ENCODE results near the gene IFI6.

GRCh38 chr1:26770631-26771399 is 16.9 kb upstream of the PIGV start:
- RRBS, result no CpG with 5 or more reads among the region's 14 CpGs

GRCh38 chr1:26833214-26834268 is 7.1 kb downstream of the ZDHHC18 start:
- RRBS, result 88% methylated on average over 5 of the region's 23 CpGs

DNA sequence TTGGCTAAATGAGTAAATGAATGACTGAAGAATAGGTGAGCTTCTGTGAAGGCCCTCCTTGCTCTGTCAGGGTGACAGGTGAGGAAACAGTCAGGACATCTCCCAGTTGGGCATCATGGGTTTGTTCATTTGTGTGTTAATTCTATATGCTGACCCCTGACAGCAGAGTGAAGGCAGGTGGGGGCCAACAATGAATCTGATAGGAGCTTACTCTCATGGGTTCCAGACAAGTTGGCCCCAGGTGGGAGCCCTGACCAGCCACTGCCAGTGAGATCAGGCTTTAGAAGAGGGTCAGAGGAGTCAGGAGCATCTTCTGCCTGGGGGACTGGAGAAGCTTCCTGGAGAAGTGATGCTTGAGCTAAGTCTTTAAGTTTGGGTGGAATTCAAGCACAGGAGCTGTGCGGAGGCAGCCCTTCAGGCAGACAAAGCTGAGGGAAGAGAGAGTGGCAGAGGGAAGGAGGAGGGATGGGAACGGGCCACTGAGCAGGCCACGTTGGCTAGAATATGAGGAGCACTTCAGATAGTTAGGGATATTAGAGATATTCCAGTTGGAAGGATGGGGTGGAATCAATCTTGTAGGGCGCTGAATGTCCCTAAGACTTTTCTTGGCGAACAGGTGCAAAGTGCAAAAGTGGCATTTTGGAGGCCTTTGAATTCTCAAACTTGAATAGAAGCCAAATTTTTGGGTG is 8.3 kb downstream of the ZDHHC18 start:
- RRBS, result no CpG with 5 or more reads among the region's 5 CpGs

GRCh38 chr1:26922948-26923260 is 1.4 kb downstream of the NUDC start:
- RRBS, result no CpG with 5 or more reads among the region's 1 CpG

GRCh38 chr1:26951304-26952383 is 8.6 kb downstream of the KDF1 start:
- RRBS, result 71% methylated on average over 3 of the region's 46 CpGs

DNA sequence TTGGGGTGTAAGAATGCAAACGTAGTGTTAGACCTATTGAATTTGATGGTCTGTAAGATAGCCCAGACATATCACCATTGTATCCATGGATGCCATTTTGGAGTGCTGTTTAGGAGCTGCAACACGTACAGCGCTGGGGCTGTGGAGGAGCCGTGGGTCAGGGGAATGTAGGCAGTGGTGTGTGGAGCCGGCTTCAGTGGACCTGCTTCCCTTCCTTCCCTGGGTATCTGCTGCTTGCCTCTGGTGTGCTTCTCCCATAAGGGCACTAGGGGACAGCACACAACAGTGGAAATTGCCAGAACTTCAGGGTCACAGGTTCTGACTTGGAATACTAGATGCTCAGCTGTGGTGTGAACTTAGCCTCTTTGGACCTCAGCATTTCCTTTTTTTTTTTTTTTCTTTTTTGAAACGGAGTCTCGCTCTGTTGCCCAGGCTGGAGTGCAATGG is 6.6 kb upstream of the KDF1 start:
- RRBS, result no CpG with 5 or more reads among the region's 7 CpGs

GRCh38 chr1:26994029-26994668 is 657 bp downstream of the TRNP1 start:
- RRBS, result 2% methylated on average over 35 of the region's 90 CpGs

GRCh38 chr1:26995939-26996802 is 2.7 kb downstream of the TRNP1 start:
- RRBS, result no CpG with 5 or more reads among the region's 5 CpGs

- RRBS, result no CpG with 5 or more reads among the region's 10 CpGs
Measured at GRCh38 chr1:27008123-27008743, 4.4 kb downstream of the TENT5B start.

DNA sequence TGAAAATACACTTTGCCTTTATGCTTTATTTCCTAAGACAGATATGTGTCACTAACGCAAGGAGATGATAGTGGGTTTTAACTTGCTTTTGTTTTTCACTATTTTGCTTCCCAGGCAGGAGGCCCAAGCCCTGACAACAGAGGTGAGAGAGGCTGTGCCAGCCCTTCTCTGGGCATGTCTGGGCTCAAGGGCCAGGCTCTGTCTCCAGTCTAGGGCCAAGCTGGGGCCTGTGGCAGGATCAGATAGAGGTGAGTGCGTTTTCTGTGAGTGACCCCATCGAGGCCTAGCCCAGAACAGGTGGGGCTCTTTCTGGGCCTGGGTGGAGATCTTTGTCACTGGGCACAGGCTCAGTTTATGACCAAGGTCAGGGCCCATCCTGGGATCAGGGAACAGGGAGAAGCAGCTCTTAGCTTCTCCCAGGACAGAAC is 20.7 kb upstream of the TENT5B start:
- RRBS, result no CpG with 5 or more reads among the region's 3 CpGs

DNA sequence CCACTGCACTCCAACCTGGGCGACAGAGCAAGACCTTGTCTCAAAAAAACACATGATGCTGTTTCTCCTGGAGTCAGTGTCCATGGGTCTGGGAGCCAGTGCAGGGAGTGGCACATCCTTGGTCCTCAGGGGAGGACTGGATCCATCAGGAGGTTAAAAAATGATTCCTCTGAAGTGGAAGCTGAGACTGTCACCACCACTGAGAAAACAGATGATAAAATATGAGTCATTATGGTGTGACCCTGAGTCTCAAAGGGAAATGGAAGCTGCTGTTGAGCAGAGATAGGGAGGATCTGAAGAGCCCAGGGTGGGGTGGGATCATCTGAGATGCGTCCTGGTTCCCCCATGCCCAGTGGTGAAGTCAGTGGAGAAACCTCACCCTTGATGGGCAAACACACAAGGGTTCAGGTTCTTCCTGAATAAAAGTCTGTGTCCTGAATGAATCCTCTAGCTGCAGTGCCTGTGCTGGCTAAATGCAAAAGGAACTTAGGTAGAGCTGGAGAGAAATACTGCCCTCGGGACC is 61.6 kb upstream of the TENT5B start:
- RRBS, result no CpG with 5 or more reads among the region's 3 CpGs

DNA sequence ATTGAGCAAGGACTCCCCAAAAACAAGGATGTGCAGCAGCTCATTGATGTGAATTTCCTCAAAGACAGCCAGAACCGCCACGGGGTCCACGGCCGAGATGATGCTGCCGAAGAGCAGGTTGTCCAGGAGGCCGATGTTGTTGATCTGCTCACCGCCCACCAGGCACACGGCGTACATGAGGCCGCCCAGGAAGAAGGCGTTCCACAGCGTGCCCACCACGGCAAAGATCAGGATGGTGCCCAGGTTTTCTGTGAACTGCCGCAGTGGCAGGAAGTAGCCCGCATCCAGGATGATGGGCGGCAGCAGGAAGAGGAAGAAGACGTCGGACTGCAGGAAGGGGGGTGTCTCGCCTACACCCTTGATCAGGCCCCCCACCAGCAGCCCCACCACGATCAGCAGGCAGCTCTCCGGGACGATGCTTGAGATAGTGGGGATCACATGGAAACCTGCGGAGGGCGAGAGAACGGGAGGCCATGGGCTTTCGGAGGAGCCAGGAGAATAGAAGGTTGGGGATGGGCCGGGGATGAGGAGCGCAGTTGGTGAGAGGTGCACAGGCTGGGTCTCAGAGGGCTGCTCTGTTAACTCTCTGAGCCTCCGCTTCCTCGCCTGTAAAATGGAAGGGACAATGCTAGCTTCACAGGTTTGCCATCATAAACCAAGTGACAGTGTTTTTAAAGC is 40.9 kb downstream of the SLC9A1 start:
- RRBS, result no CpG with 5 or more reads among the region's 30 CpGs

GRCh38 chr1:27475285-27475605 is 14.7 kb downstream of the WASF2 start:
- RRBS, result no CpG with 5 or more reads among the region's 2 CpGs

DNA sequence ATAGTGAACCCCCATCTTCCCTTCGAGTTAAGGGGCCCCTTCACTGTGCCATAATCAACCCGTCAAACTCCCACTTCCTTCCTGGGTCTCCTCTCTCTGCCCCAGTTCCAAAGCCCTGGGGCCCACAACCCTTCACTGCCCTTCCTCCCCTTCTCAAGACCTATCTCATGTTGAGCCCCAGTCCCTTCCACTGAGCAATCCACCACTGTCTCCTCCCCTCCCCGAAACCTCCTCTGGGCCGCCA is 42.1 kb upstream of the WASF2 start:
- RRBS, result no CpG with 5 or more reads among the region's 4 CpGs

DNA sequence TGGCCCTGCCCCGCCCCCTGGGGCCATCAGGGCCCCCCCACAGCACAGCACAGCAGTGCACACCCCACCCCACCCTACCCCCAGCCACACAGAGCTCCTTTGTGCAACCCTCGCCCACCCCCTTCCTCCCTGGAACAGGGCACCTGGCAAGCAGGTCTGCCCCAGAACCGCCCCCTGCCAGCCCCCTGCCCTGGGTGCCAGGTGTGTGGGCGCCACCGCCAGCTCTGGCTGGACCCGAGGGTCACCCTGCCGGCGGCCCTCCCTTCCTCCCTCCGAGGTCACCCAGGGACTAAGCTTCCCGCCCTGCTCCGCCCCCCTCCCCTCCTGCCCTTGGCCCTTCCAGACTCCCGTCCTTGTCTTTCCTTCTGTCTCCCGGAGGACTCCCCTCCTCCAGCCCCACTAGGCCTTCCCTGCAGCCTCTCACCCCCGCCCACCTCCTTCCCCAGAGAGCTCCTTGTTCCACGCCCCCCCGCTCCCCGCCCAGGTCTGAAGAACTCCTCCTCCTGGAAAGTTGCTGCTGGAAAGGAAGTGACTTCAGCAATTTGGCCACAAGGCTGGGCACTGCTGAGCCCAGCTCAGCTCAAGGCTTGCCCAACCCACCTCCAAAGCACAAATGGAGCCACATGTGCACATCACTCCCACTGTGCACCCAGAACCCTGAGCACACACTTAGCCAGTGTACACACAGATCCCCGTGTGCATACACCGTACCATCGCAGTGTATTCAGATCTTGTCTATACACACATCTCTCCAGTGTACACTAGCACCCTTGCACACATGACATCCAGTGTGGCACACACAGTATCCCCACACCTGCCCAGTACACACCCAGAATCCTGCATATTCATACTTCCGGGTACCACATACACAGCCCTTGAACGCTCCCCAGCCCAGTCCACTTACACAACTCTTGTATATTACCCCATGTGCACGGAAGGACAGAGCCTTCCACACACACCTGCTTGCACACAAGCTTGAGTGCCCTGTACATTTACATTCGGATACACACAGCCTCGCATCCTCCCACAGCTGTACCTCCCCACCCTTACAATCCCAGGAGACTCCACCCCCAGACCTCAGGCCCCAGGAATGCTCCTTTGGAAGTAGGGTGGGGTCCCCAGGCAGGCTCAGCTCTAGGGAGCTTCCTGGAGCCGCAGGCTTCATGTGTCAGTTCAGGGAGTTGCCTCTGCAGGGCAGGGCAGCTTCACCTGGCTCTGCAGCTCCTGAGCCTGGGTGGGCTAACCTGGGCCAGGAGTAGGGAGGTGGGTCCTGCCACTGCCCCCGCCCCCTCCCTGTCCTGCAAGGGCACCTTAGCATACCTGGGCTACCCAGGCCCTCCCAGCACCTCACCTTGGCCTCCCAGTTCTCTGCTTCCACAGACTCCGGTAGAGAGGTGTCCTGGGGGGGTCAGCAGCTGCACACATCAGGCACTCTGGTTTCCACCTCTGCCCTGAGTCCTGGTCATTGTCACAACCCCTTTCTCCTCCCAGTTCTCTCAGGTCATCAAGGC is 46.4 kb downstream of the AHDC1 start:
- RRBS, result no CpG with 5 or more reads among the region's 28 CpGs

DNA sequence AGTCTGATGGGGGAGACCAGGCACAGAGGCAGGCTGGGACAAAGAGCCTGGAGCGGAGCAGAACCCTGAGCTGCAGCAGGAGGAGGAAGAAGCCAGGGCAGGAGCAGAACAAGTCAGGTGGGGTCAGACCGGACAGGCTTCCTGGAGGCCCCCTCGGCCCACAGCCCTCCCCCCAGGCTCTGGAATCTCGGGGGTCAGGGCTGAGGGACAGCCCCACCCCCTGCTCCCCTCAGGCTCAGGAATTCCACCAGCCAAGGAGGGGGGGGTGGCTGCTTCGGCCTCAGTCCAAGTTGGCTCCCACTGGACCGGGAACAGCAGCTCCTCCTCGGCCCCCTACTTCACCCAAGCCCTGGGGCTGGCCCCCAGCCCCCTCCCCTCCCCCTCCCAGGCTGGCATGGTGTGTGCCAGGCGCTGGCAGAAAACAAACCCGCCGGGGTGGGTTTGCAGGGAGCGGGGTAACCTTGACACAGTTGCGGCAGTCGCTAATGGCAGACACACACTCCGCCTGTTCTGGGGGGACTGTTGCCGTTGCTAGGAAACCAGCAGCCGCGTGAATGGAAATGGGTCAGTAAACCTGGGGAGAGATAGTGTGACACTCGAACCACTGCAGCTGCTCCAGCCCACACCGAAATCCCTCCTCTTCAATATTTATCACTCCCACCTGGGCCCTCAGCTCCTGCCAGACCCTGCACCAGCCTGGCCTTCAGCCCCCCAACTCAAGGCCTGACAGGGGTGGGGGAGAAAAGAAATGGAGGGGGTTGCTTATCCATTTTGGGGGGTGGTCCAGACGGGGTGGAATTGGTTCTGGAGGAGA is 32.4 kb downstream of the AHDC1 start:
- RRBS, result no CpG with 5 or more reads among the region's 20 CpGs

DNA sequence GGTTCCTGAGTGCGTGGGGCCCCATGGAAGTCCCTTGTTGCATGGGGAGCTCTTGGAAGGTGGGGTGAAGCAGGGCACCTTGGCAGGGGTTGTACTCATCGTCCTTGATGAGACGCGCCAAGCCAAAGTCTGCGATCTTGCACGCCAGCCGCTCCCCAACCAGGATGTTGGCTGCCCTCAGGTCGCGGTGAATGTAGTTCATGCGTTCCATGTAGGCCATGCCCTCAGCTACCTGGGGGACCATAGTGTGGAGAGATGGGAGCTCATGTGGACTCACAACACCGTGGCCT is 10.4 kb upstream of the AHDC1 start:
- RRBS, result no CpG with 5 or more reads among the region's 11 CpGs

- RRBS, result no CpG with 5 or more reads among the region's 8 CpGs
Measured at GRCh38 chr1:27618396-27618864, 14.5 kb upstream of the AHDC1 start.

- RRBS, result no CpG with 5 or more reads among the region's 3 CpGs
Measured at GRCh38 chr1:27648777-27649026, 13.7 kb upstream of the FGR start.

DNA sequence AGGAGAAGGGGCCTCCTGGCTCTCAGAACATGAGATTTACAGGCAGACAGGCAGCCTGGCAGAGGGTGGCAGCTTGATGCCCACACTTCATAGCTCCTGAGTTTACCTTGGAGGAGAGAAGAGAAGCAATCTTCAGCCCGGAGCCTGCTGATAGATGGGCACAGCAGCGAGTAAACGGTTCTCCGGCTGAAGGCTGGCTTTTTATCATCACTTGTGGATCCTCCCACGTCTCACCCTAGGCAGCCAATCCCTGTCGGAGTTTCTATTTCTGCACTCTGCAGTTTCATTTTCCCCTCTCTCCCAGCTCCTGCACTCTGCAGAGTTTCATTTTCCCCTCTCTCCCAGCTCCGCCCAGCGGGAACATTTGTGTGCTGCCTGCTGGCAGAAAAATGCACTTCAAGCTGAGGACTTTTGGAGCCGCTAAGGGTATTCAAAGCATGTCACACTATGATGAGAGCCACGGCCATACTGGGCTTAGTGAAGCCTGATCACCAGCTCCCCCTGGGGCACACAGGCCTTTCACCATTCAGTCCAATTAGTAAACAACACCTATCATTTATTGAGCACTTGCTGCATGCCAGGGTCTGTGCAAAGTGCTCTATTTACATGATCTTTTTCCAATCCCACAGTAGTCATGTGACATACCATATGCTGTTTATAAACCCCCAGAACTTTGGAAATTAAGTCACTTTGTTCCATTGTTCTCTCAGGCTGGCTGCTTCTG is at the start of gene IFI6:
Gene IFI6 (minus strand): TSS at position 176 of the 724 bp plus-strand sequence.
- RRBS, result 0% methylated on average over 1 of the region's 10 CpGs